Aortic smooth muscle cell (primary cell): ENCODE measurements around a stretch of chr2.

DNA sequence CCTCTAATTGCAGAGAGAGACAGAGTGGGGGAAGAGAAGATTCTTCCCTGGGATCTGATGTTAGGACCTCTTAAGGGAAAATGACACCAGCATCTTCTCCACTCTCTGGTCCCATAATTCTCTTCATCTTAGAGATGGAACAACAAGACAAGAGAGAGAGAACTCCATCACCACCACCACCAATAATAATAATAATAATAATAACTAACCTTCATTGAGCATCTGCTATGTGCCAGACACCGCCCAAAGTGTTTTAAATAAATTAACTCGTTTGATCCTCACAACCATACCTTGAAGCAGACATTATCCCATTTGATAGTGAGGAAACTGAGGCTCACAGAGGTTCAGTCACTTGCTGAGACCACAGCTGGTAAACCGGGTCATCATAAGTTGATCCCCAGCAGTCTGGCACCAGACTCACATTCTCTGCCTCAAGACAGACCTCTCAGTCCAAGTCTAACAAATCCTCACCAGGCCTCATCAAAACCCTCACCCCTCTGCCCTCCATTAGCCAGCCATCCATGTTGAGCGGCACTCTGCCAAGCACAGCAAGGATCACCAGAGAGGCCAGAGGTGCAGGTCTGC is 63.8 kb downstream of the TNS1 start:
- RRBS: no CpG with 5 or more reads among the region's 4 CpGs

- RRBS: no CpG with 5 or more reads among the region's 1 CpG
These were observed 58.3 kb downstream of the TNS1 start for GRCh38 chr2:217944450-217944908.

DNA sequence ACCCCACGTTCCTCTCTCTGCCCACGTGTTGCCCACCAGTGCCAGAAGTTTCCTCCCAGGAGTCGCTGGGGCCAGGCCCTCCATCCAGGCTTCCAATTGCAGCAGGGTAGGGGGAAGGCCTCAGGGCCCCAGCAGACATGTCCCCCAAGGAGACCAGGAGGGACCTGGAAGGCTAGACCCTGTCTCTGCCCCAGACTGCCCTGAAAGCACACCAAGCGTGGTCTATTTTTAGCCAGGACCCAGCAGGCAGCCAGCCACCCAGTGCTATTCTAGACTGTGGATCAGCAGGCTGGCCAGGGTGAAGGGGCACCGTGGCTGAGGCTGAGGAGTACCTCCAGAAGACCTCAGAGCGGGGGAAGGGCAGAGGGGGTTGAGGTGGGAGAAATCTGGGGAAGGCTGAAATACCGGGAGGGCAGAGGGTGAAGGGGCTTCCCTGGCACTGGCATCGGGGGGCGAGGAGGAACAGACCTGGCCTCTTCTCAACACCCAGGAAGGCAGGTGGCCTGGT is 18.9 kb upstream of the TNS1 start:
- RRBS: no CpG with 5 or more reads among the region's 9 CpGs

- RRBS: 55% methylated on average over 15 of the region's 28 CpGs
These were observed 31.1 kb upstream of the TNS1 start for GRCh38 chr2:218033847-218034353.

GRCh38 chr2:218063393-218063965 is 5.6 kb upstream of the RUFY4 start:
- RRBS: no CpG with 5 or more reads among the region's 6 CpGs

DNA sequence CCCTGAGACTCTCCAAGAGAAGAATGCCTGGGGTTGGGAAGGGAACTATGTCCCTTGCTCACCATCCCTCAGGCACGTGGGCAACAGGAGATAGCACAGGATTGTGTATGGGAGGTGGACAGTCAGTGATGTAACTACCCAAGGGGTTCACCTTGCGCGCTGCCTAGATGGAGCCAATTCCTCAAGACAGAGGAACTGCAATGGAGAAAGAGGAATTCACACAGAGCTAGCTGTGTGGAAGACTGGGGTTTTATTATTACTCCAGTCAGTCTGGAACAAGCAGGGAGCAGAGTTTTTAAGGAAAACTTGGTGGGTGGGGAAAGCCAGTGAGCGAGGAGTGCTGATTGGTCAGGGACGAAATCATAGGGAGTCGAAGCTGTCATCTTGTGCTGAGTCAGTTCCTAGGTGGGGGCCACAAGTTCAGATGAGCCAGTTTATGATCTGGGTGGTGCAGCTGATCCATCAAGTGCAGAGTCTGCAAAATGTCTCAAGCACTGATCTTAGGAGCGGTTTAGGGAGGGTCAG is 13.9 kb upstream of the CXCR1 start:
- RRBS: no CpG with 5 or more reads among the region's 7 CpGs

- RRBS: no CpG with 5 or more reads among the region's 1 CpG
These were observed 15.9 kb downstream of the ARPC2 start for GRCh38 chr2:218232989-218233247.

- RRBS: no CpG with 5 or more reads among the region's 2 CpGs
These were observed 21.0 kb downstream of the ARPC2 start for GRCh38 chr2:218237950-218238436.

GRCh38 chr2:218263608-218264642 is 3.1 kb downstream of the GPBAR1 start:
- RRBS: no CpG with 5 or more reads among the region's 22 CpGs

DNA sequence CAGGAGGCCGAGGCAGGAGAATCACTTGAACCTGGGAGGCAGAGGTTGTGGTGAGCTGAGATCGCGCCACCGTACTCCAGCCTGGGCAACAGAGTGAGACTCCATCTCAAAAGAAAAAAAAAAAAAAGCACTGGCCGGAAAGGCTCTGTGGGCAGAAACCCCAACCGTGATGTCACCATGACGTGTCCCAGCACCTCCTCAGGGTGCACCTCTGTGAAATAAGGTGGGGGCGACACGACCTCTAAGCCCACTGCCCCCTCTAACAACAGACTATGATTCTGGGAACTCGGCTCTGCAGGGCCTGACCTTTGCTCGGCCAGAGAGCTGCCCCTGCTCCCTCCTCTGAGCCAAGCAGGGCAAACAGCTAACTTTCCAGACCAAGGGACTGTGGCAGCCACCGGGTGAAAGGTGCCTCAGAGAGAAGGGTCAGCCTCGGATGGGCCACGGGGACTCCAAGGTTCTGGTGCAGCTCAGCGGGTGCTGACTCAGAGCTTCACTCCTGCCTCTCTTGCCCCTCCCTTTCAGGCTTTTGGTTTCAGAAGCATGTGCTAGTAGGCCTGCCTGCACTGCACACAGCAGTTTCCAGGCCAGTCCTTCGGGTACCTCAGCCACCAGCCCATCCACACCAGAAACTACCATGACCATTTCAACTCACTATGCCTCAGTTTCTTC is 8.1 kb downstream of the TMBIM1 start:
- RRBS: no CpG with 5 or more reads among the region's 16 CpGs

GRCh38 chr2:218289464-218290709 is 2.4 kb downstream of the TMBIM1 start:
- RRBS: no CpG with 5 or more reads among the region's 19 CpGs

DNA sequence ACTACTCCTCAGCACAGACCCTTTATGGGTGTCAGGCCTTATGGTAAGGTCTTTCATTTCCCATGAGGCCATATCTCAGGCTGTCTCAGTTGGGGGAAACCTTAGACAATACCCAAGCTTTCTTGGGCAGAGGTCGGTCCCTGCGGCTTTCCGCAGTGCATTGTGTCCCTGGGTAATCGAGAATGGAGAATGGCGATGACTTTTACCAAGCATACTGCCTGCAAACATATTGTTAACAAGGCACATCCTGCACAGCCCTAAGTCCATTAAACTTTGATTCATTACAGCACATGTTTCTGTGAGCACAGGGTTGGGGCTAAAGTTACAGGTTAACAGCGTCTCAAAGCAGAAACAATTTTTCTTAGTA is 19.5 kb upstream of the TMBIM1 start:
- RRBS: no CpG with 5 or more reads among the region's 6 CpGs

- RRBS: 40% methylated on average over 1 of the region's 18 CpGs
These were observed 23.5 kb upstream of the CATIP start for GRCh38 chr2:218332888-218333811.

DNA sequence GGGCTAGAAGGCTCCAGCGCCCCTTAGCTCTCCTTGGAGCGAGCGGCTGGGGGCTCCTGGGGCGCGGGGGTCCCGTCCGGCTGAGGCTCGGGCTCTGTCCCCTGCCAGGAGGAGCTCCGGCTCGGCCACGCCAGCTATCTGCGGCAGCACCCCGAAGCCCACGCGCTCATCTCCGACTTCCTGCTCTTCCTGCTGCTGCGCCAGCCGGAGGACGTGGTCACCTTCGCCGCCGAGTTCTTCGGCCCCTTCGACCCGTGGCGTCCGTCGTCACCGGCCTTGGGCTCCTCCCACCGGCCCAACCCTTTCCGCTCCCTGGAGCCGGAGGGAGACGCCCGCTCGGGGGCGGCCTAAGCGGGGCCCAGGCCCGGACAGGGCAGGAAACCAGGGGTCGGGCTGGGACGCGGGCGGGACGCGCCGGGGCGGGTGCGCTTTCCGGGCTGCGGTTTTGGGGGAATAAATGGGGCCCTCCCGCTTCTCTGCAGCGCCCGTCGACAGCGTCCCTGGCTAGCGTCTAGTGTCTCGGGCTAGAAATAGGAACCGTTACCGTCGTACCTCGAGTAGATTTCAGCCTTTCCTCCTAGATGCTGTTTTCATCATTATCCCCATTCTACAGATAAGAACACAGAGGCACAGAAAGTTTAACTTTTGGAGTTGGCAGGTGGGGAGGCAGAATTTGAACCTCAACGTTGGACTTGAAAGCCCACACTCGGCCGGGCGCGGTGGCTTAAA is 11.1 kb downstream of the CATIP start:
- RRBS: 7% methylated on average over 34 of the region's 65 CpGs

- RRBS: no CpG with 5 or more reads among the region's 9 CpGs
These were observed 4.3 kb upstream of the CTDSP1 start for GRCh38 chr2:218395495-218395695.

- RRBS: no CpG with 5 or more reads among the region's 12 CpGs
These were observed 932 bp upstream of the CTDSP1 start for GRCh38 chr2:218398860-218399012.

DNA sequence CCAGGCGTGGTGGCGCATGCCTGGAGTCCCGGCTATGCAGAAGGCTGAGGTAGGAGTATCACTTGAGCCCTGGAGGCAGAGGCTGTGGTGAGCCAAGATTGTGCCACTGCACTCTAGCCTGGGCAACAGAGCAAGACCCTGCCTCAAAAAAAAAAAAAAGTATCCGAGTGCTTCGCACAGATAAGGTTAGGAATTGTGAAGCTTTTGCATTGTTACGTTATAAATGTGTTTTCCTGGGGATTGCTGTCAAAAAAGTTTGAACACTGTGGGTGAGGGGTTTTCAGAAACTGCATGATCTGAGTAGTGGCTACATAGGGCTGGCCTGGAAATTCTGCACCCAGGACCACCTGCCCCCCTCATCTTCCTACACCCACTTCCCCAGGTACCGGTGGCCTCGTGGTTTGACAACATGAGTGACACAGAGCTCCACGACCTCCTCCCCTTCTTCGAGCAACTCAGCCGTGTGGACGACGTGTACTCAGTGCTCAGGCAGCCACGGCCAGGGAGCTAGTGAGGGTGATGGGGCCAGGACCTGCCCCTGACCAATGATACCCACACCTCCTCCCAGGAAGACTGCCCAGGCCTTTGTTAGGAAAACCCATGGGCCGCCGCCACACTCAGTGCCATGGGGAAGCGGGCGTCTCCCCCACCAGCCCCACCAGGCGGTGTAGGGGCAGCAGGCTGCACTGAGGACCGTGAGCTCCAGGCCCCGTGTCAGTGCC is 4.4 kb downstream of the CTDSP1 start:
- RRBS: no CpG with 5 or more reads among the region's 21 CpGs

- RRBS: no CpG with 5 or more reads among the region's 24 CpGs
These were observed 2.0 kb downstream of the BCS1L start for GRCh38 chr2:218661228-218662211.

DNA sequence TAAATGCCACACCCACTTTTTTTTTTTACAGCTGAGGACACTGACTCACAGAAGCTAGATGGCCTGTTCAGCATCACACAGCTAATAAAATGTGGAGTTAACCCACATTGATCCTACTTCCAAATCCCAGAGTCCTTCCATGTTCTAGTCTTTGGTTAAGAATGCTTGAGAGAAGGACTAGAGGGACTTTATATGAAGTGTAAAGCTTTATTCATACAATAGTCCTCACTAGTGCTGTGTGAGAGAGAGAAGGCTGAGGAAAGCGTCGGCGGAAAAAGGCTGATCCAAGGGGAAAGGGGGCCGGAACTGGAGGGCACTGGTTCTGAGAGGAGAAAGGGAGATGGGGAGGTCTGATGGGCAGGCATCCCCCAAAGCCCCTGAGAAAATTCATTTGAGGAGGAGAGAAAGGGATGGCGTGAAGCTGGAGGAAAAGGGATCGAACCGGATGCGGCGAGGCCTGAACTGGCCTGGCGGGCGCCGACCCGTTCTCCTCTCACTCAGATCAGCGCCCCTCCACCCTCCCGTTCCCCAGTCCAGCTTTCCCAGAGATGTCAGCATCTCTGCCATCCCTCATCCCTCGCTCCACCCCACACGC is 454 bp downstream of the RNF25 start:
- RRBS: no CpG with 5 or more reads among the region's 17 CpGs

GRCh38 chr2:218860773-218861495 is 1.3 kb downstream of the WNT6 start:
- RRBS: 2% methylated on average over 5 of the region's 32 CpGs